ENCODE measurements around a stretch of chr12.

DNA sequence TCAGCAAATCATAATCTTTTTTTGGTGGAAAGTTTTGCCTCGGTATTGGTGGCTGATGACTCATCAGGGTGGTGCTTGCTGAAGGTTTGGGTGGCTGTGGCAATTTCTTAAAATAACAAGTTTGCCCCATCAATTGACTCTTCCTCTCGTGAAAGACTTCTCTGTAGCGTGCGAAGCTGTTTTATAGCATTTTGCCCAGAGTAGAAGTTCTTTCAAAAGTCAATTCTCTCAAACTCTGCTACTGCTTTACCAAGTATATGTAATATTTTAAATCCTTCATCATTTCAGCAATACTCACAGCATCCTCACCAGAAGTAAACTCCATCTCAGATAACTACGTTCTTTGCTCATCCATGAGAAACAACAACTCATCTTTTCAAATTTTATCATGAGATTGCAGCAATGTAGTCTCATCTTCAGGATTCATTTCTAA is 19.1 kb downstream of the PYROXD1 start:
- PRO-cap = no peak

DNA sequence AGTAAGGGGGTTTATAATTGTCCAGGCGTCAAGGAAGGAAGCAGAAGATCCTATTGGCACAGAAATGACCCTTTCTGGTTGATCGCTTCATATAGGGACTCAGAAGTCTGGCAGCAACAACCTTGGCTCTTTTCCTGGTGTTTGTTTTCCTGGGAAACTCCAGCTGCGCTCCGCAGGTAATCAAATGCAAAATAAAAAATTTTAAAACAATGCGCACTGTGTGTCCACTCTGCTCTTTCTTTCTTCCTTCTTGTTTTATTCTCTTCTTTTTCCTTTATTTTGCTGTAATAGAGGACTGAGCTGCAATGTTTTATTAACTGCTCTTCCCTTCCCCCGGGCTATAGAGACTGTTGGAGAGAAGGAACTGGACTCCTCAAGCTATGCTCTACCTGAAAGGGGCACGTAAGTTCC is 700 bp downstream of the SPX start:
- PRO-cap = no peak

GRCh38 chr12:21814349-21814856 is 39.9 kb upstream of the KCNJ8 start:
- PRO-cap = no peak

GRCh38 chr12:21831895-21832169 is 57.3 kb upstream of the KCNJ8 start:
- PRO-cap = no peak

DNA sequence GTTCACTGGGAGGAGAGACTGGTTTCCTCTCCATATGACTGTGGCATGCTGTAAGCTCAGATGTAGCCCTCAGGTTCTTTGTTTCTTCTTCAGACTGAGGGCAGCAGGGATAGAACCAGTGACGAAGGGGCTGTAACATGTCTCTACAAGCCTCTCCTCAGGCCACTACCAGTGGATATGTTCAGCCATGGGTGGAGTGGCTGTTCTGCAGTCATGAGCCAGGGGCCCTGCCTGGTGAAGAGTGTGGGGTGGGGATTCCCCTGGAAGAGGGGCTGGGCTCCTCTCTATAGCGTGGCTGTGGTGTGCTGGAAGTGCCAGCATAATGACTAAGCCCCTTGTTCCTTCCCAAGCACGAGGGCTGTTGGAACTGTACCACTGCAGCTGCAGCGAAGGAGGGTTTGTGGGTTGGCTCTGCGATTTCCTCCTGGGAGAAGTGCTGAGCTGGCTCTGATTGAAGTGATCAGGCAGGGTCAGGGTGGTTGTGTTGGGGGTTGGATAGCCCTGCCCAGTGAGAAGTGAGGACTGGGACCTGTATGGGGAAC is 55.8 kb downstream of the CMAS start:
- PRO-cap = no peak

GRCh38 chr12:22464153-22465044 is 79.9 kb downstream of the C2CD5 start:
- PRO-cap = no peak

- PRO-cap = no peak
These were observed 12.5 kb downstream of the ETNK1 start for GRCh38 chr12:22637225-22638189.

DNA sequence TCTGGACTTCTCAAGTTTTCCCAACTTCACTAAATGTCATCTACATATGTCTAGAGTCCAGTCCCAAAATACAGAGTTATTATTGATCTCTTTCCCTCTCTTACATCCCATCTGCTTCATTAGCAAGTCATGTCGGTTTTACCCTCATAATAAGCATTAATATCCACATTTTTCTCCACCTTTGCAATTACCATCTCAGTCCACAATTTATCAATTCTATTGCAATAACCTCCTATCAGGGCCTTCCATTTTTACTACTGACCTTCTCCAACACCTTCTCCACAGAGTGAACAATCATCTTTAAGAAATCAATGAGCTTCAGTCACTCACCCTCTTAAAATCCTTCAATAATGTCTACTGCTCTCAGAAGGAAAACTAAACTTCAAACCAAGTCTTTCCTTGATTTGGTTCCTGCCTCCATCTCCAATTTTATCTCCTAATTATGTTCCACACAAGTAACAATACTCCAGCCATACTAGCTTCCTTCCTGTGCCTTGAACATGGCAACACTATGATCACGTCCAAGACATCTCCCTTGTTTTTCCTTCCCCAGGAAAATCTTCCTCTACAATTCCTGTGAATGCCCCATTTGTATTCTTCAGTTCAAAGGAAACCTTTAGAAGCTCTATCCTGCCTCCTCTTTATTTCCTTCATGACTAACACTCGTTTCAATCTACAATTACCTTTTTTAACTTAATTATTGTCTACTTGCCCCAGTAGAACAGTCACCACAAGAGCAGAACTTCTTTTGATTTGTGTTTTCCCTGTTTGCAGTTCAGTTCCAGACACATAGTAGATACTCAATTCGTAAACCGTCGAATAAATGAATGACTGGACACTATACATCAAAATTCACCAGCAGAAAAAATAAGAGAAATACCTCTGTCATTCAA is 151.6 kb upstream of the SOX5 start:
- PRO-cap = no peak

- PRO-cap = no peak
These were observed 280.7 kb upstream of the SOX5 start for GRCh38 chr12:24230025-24230672.

GRCh38 chr12:24561204-24562270 is 387.4 kb downstream of the BCAT1 start:
- PRO-cap = bidirectional peak, plus-strand start at chr12:24562228, minus-strand start at chr12:24562202

DNA sequence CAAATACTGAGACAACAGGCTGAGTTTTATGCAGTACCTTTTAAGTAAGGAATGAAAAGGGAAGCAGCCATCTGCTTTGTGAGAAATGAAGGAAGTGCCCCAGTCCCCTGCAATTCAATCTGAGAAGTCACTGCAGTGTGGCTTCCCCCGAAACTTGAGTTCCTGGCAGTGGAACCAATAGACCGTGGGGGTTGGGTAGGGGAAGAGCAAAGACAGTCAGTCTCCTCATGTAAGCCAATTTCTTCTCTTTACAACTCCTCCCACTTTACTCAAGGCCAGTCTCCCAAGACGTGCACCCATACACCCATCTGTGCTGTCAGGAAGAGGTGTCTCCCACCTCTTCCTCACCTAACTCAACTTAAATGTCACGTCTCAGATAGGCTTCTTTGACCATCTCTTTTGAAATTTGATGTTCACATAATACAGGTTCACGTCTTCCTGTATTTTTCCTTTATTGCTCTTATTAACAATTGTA is 206.5 kb downstream of the BCAT1 start:
- PRO-cap = no peak

- PRO-cap = no peak
These were observed 133.9 kb downstream of the BCAT1 start for GRCh38 chr12:24814748-24815613.

DNA sequence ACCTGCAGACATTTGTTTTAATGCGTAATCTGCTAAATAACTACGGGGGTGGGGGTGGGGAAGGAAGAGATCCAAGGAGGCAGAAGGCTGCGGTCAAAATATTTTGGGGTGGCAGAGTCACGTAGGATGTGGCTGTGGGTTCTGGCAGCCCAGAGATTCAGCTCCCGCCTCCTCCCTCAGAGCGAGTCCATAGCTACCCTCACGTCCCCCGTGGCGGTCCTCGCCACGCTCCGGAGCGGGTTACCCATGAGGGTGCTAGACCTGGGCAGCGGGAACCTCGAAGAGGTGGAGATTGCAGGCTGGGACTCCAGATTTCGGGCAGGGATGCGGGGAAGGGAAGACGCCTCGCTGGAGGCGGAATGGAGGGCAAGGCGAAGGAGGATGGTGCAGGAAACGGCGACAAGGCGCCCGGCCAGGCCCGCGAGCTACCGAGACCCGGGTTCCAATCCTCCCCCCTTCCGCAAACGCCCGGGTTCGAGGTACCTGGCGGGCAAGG is 46.4 kb downstream of the BCAT1 start:
- PRO-cap = no peak

DNA sequence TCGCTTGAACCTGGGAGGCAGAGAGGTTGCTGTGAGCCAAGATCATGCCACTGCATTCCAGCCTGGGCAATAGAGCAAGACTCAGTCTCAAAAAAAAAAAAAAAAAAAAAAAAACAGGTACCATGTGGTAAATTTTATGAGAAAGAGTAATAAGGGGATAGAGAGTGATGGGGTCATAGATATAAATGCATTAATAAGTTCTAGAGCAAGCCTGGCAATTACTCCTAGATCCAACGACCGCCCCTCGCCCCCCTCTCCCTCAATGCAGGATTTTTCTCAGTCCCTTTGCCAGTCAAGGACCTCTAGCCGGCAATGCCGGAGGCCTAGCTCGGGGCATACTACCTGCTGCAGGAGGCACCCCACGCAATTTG is 2.6 kb upstream of the BCAT1 start:
- PRO-cap = no peak

DNA sequence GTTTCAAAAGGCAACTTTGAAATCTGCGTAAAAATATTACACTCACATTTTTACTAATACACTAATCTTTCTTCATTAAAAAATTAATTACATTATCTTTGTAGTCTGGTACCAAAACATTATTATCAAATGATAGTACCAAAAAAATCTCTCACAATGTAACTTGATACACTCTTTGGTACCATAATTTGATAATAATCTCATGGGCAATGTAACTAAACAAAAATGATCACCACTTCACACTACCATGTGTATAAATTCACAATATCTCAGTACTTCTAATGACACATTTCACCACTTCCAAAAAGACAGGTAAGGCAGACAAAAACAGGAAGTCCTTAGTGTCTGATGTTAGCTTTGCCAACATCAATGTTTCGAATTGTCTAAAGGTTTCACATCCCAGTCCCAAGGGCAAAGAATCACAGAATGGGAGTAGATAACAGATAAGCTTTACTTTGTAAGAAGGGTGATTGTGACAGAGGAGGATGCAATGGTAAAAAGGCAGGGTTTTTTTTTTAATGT is 8.6 kb downstream of the DNAI7 start:
- PRO-cap = no peak

DNA sequence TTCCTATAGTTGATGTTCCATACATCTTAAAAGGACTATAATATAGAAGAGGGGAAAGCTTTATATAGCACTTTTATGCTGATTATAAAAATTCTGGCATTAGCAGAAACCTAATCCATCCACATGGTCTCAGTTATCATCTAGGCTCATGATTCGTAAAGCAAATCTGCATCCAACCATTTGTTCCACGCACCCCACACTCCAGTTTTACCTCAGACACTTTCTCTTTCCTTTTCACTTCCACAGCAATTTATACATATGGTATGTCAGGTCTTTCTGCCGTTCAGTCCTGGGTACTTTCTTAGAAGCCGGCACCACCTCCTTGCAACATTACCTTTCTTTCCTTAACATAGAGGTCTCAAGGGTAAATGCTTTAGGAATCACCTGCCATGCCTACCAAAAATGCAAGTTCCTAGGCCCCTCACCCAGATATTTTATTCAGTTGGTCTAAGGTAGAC is 2.6 kb upstream of the KRAS start:
- PRO-cap = no peak

- PRO-cap = no peak
These were observed 71.6 kb upstream of the KRAS start for GRCh38 chr12:25322316-25322654.

- PRO-cap = no peak
These were observed 77.5 kb upstream of the LMNTD1 start for GRCh38 chr12:25630504-25631013.

DNA sequence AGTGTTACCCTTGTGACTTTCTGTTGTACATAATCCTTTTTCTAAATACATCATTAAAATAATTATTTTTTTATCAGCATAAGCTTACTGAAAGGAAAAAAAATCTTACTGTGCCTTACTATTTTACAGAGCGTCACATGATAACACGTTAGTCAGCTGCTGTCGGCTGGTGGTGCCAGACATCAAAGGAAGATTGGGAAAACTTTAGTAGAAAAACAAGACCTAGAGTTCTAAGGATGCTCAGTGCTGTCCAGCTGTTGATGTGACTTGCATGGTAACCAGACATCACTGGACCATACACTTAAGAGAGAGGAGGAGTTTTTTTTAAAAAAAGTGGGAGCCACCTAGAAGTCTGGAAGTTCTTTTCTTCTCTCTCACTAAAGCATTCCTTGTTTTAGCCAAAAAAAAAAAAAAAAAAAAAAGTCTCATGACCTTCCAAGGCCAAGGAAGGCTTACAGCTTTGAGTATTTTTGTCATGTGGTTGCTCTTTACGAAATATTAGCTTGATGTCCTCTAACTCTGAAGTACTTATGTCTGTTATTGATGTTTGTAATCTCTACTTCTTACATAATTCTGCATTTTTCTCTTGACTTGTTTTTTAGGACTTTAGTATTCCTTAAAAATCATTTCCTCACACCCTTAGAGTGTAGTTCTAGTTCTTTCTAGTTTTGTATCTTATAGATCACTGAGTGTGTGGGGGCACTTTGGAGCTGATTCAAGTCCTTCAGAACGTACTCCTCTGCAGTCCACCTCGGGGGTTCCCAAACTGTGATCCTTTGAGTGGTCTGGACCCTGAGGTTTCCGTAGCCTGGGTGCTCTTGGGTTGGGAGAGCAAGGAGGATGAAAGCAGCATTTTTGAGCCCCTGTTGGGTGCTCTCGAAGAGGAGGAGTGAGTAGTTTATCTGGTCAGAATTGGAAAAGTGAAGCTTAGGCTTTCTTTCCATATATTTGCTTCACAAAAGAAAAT is 4.7 kb downstream of the RASSF8 start:
- PRO-cap = no peak

DNA sequence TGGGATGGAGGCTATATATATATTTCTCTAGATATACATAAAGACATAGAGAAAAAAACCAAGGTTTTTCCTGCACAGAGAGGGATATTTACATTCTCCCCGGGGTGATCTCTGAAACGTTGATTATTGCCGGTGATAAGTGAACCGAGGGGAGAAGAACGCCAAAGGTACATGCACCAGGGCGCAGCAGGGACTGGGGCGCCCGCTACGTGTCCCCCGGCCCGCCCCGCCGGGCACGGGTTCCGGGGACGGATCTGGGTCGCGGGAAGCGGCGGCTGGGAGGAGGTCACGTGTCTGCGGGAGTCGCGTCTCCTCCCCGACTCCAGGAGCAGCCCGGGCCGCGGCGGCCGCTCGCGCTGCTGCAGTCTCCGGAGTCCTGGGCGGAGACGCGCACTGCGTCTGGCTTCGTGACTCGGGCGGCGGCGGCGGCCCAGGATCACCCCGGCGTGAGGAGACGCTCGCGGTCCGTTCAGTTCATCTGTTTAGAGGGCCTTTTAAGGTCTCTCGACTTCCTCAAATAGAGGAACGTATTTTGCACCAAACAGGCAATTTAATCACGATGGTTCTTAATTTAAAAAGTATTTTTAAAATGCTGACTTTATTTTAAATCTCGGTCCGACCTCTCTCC is 1.6 kb upstream of the BHLHE41 start:
- PRO-cap = bidirectional peak, plus-strand start at position 371 of the sequence, minus-strand start at position 378 of the sequence